LHCN-M2 (cell line): ENCODE measurements around a stretch of chr10.

DNA sequence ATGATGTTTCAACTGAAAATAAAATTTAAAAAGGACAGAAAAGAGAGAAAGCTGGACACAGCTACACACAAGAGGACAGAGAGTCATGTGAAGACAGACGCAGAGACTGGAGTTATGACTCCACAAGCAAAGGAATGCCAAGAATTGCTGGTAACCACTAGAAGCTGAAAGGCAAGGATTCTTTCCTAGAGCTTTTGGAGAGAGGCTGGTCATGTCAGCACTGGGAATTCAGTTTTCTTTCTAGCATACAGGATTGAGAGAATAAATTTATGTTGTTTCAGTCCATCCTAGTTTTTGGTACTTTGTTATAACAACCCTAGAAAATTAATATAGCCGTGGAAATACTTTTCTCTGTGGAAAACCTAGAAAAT lies 575.4 kb downstream of the IPMK start:
- RAMPAGE, long total RNA: no peak

DNA sequence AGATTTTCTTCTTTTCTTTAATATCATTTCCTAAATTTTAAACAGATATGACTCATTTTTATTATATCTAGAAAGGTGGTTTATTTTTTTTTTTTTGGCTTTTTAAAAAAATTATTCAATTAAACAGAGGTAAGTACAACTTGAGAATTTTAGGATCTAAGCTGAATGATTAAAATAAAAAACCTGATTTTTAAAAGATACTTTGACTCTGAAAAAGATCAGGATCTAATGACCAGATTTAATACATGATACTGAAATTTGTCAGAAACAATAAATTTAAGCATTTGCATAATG lies 215.2 kb downstream of the IPMK start:
- RAMPAGE, long total RNA: no peak

- RAMPAGE, long total RNA: no peak
Measured at GRCh38 chr10:58268559-58268774, 495 bp upstream of the CISD1 start.

- RAMPAGE, long total RNA: no peak
Measured at GRCh38 chr10:58385818-58386209, 604 bp downstream of the TFAM start.

GRCh38 chr10:58511688-58512359 lies 848 bp upstream of the BICC1 start:
- RAMPAGE, long total RNA: no peak

GRCh38 chr10:58999301-58999768 lies 177.1 kb upstream of the PHYHIPL start:
- RAMPAGE, long total RNA: no peak

- RAMPAGE, long total RNA: no peak
Measured at GRCh38 chr10:59037437-59037869, 139.0 kb upstream of the PHYHIPL start.

GRCh38 chr10:59361613-59362050 lies 717 bp downstream of the FAM13C start:
- RAMPAGE, long total RNA: no peak

DNA sequence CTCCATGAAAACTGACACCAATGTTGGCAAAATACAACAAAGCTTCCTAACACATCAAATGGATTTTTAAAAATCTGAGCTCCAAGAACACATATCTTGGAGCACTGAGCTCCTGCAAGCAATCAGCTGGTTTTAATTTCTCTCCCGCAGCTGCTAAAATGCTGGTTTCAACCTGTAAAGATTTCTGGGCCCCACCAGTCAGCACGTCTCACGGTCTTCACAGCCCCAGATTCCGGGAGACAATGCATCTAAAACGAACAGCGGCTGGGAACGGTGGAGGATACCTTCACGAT lies 352 bp downstream of the FAM13C start:
- RAMPAGE, long total RNA: no peak

DNA sequence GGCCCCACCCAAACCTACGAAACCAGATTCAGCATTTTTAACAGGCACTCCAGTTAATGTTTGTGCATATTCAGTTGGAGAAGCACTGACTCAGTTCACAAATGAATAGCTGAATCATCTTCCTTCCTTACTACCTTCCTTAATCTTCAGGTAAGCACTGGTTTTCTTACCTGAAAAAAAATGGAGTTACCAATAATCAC lies 122.5 kb downstream of the SLC16A9 start:
- RAMPAGE, long total RNA: no peak

GRCh38 chr10:59688716-59689272 lies 20.9 kb downstream of the SLC16A9 start:
- RAMPAGE, long total RNA: no peak

- RAMPAGE, long total RNA: no peak
Measured at GRCh38 chr10:59709195-59709458, 523 bp downstream of the SLC16A9 start.

- RAMPAGE, long total RNA: no peak
Measured at GRCh38 chr10:59881861-59882147, 24.6 kb downstream of the CCDC6 start.

GRCh38 chr10:59903814-59904399 lies 2.4 kb downstream of the CCDC6 start:
- RAMPAGE, long total RNA: no peak

DNA sequence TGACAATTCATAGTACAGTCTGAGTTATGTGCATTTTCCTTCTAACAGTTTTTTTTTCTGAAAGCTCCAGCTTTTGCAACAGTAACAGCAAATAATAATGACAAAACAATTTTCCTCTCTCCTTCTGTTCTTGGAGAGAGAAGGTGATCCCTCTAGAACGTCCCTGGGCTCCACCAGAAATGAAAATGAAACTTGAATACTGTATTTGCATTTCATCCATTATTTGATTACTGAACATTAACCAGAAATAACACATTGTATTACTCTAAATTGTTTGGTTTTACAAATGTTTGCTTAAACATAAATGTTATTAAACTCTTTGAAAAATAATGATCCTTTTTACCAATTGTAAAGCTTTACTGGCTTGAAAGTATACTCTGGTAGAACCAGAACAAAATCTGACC lies 176.6 kb upstream of the CCDC6 start:
- RAMPAGE, long total RNA: no peak

GRCh38 chr10:60138784-60139252 lies 232.5 kb upstream of the CCDC6 start:
- RAMPAGE, long total RNA: no peak

DNA sequence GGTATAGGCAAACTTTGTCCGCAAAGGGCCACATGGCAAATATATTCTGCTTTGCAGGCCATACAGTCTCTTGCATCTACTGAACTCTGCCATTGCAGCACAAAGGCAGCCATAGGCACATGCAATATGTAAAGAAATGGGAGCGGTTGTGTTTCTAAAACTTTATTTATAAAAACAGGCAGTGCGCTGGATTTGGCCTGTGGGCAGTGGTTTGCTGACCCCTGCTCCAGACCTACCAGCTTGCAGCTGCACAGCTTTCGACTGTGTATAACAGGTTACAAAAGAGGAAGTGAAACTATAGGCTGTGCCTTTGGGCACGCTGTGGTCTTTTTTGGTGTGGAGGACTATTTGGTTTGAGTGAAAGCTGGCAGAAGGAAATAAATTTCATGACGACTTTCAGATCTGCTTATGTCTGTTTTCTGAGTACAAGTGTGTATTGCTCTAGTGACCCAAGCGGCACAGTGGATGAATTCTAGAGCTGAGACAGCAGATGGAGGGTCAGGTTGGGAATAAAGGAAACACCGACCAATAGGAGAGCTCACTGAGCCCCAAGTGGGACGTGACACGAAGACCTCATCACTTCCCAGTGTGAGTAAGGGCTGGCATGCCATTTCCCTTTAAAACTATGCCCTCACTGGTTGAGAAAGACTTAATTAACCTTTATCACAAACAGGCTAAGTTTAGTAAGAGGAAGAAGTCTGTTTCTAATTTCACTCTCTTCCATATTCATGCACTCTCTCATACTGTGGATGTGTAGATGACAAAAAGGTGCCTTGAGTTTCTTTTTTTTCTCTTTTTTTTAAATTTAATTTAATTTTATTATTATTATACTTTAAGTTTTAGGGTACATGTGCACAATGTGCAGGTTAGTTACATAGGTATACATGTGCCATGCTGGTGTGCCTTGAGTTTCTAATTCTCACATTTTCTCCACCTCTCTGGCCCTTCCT lies 152.6 kb downstream of the ANK3 start:
- RAMPAGE, long total RNA: no peak

DNA sequence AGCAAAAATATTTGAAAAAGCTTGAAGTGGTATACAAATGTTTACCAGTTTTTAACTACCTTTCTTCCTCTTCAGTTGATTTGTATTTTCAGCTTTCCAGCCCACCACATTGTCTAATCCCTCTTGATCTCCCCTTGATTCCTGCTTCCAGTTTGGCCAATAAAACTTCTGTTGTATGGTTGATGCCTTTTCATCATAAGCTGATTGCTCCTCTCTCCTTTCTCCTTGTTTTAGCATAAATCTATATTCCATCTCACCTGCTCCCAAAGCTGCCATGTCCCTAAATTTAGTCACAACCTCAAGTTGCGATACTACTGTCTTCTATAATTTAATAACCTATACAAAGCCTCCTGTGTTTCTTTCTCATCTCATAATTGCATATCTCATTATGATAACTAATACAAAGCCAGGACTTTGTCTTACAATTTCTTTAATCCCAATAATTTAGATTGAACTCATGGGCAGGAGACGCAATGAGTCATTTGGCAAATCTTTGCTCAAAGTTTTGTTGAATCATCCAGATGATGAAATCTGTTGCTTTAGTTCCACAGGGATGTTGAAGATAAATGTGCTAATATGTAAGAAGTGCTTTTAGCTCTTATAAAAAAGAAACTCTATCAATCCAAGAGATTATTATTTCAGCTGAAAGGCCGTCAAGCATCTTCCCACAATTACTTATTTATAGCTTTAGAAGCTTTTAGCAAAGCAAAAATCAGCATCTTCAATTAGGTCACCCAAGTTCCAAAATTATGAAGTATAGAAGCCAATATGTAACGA lies 36.6 kb upstream of the ANK3 start:
- RAMPAGE, long total RNA: no peak

GRCh38 chr10:60490493-60490833 lies 100.8 kb upstream of the ANK3 start:
- RAMPAGE, long total RNA: no peak

DNA sequence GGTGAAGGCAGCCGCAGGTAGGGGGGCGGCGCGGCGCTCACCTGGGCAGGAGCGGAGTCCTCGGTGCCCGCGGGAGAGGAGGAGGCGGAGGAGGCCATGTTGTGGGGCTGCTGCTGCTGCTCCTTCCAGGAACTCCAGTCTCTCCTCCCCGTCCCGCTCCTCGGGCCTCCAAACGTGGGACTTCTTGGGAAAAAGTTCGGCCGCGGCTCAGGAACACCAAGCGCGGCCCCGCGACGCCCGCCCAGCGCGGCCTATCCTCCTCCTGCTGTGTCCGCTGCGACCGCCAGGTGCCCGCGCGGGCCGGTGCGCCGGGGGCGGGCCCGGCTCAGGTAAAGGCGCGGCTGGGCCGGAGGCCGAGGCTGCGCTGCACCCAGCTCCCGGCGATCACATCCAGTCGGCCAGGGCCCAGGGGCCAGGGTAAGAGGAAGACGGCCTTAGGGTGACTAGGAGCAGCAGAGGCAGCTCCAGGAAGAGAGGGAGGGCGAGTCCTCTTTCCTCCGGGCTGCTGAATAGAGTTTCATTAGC lies 45.0 kb upstream of the CDK1 start:
- RAMPAGE, long total RNA: no peak